LUHMES (cell line): ENCODE measurements around a stretch of chr18.

DNA sequence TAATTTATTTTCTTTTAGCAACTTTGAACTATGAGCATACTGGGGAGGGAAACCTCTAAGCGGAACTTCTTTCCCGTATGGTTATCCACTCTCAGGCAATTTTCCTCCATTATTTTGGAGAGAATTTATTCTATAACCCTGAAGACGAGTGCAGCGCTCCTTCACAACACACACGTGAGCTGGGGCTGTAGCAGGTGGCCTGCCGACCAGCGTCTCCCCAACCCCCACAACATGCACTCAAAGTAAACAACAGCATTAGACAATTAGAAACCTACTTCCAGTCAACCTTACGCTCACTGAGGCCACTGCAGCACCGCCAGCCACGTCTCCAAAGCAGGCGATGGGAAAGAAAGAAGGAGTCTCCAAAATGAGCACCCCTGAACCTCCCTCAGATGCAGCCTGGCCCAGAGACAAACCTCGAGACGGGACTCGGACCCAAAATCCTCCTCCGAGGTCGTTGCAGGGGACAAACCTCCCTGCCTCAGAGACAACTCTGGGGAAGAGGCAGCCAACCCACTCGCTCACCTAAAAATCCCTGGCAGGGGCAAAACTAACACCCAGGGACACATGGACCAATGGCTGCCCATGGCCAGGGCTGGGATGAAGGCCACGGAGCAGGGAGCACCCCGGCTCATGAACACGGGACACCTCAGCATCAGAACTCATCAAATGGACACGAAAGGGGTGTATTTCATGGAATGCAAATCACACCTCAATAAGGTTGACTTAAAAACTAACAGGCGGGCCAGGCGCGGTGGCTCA lies 2.6 kb downstream of the SLC66A2 start:
- PRO-cap: no peak

- PRO-cap: no peak
Measured at GRCh38 chr18:79954199-79954796, 2.8 kb upstream of the SLC66A2 start.

GRCh38 chr18:79973479-79974089 lies 9.1 kb downstream of the HSBP1L1 start:
- PRO-cap: no peak